Trachea (tissue), 1 donor: ENCODE data around the gene PTBP3.

DNA sequence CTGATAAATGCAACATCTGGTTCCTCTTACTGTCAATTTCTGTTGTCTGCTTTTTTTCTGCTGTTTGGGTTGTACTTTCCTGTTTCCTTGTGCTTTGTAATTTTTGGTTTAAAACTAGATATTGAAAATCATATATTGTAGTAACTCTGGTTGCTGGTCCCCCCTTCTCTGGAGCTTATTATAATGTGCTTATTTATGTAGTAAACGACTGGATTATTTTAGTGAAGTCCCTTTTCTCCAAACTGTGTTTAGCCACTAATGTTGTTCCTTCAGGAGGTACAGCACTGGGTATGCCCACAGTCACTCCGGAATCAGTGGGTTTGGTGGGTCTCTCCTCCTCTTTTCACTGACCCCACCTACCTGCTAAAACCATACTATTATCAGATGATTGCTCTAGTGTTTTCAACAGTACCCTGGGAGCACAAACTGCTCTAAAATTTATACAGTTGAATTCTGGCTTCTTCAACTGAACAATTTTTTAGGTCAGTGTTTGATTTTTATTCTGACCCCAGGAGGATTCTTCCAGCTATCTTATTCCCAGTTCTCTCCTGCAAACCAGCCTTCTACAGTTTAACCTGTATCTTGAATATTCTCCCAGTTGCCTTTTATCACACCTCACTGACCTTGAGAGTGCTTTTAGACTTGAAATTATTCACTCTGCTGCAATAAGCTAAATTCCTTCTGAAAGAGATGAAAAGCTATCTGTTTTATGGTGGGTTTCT, 33.2 kb upstream of the SUSD1 start:
- PRO-cap = no peak

DNA sequence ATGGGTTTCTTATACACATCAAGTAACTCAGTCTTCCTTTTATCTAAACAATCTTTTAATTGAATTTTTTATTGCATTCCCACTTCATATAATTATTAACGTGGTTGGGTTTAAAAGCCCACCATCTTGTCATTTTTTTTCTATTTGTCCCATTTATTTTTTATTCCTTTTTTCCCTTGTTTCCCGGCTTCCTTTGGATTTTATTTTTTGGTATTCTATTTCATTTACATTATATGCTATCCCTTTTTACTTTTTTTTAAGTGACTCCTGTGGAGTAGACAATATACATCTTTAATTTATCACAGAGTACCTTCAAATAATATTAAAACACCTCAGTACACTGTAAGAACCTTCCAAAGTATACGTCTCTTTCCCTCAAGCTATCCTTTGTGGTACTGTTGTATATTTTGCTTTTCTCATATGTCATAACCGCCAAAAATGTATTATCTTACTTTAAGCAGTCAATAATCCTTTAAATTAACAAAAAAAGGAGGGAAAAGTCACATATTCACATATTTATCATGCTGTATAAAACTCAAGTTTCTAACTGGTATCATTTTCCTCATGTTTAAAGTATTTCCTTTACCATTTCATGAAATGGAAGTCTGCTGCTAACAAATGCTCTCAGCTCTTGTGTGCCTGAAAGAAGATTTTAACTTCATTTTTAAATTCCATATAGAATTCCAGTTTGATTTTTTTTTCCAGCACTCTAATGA, 47.1 kb downstream of the PTBP3 start:
- PRO-cap = no peak

- PRO-cap = unidirectional peak, minus-strand start at chr9:112333578; unidirectional peak, minus-strand start at chr9:112333801; bidirectional peak, plus-strand start at chr9:112334075, minus-strand start at chr9:112333826
Measured at GRCh38 chr9:112333215-112334315, at the start of gene PTBP3. PTBP3 (minus strand) TSS chr9:112333619.

- PRO-cap = no peak
Measured at GRCh38 chr9:112352171-112352501, 18.7 kb upstream of the PTBP3 start.

DNA sequence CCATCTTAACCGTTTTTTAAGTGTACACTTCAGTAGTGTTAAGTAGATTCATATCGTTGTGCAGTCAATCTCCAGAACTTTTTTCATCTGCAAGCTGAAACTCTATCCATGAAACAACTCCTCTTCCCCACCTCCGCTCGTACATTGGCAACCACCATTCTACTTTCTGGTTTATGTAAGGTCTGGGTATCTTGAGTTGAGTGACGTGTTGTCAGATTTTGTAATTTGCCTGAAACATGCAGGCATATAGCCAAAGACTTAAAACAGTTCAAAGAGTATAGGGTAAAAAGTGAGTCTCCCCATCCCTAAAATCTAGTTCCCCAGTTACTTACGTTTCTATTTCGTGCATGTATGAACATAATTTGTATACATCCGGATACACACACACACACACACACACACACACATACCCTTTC, 811 bp downstream of the HSDL2 start:
- PRO-cap = unidirectional peak, minus-strand start at position 146 of the sequence

GRCh38 chr9:112836270-112836785, 54.3 kb downstream of the SLC46A2 start:
- PRO-cap = no peak

DNA sequence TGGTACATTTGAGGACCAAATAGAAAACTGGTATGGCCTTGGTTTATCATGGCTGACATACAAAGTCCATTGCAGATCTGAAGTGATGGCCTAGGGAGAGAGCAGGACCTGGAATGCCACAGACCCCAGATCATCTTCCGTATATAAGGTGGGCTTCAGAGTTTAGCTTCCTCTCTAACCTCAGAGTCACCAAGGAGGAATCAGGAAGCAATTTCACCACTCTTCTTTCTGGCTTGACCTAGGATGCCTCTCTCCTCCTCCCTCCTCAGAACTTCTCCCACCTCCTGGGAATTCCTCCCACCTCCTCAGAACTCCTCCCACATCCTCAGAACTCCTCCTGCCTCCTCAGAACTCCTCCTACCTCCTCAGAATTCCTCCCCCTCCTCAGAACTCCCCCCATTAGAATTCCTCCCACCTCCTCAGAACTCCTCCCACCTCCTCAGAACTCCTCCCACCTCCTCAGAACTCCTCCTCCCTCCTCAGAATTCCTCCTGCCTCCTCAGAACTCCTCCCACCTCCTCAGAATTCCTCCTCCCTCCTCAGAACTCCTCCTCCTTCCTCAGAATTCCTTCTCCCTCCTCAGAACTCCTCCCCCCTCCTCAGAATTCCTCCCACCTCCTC, 24.1 kb downstream of the SLC46A2 start:
- PRO-cap = no peak

DNA sequence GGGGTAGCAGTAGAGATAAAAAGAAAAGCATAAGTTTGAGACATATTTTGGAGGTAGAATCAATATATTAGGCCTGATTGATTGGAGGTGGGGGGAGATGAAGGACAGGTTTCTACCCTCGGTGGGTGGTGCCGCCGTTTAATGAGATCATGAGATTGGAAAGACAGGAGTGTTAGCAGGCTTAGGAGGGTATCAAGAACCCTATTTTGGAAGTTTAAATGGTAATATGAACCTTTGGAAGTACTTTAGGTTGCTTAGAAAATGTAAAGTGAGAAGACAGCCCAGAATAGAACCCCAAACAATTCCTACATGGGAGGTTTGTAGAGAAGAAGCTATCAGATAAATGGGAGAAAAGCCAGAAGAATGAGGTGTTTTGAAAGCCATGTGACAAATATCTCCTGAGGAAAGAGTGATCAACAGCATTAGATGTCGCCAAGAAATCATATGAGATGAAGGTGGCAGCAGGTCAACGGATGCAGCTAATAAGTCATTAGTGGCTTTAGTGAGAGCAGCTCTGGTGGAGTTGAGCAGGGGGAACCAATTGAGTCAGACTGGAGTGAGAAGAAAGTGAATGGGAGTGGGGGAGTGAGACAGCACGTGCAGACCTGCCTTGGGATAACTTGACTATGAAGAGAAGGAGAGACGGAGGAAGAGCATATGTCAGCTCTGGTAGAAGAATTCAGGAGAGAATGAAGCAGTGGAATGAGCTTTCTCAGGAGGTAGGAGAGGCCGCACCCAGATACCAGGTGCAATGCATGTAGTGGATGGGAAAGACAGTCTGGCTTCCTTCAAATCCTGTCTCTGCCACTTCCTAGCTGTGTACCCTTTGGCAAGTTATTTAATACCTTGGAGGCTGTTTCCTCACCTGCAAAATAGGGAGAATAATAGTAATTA, 7.8 kb downstream of the SLC46A2 start:
- PRO-cap = no peak

GRCh38 chr9:113125445-113125753, 25.4 kb upstream of the SLC31A2 start:
- PRO-cap = no peak

- PRO-cap = no peak
Measured at GRCh38 chr9:113152558-113153120, 1.8 kb downstream of the SLC31A2 start.

DNA sequence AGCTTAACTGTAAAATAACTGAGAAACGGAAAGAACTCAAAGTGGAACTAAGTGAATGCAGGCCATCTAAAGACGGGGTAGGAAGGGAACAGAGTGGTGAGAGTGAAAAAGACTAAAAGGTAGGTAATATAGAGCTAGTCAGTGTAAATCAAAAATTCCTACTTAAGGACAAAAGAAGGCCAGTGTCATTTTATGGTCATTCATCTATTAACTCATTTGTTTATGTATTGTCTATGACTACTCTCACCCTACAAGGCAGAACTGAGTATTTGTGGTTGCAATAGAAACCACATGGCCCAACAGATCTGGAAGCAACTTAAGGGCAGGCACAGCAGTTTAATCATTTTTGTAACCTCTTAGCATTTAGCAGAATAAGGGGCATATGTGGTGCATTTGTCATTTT, 1.2 kb downstream of the FKBP15 start:
- PRO-cap = no peak

DNA sequence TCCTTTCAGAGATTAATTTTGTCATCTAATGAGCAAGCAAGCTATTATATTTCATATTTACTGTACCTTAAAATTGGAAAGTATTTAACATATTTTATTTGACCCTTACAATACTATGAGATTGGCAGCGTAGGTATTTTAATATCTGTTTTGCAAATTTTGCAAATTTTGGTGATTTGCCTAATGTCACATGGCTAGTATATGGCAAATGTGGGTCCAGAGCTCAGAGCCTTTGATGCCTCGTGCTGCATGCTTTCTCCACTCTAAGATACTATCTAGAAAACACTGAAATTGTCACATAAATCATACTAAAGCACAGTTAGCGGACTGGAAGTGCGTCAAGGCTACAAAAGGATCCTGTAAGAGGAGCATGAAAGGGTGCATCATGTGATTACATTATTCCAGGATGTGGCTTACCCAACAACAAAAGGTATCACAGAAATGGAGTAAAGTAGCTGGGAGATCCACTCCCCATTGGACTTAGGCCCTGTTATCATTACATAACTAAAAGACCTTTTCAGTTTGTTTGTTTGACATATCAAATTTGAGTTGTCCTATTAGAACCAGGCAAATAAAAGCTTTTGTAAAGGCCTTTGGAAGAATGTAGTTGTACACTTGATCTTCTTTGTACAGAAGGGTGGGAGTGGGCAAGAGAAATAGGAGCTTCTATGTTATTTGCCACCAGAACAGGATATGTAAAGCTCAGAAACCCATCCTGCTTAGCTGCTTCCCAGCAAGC, 6.8 kb downstream of the SLC31A1 start:
- PRO-cap = no peak

GRCh38 chr9:113315557-113316489, 12.6 kb upstream of the RNF183 start:
- PRO-cap = no peak

- PRO-cap = no peak
Measured at GRCh38 chr9:113455109-113455708, 8.3 kb upstream of the RGS3 start.

- PRO-cap = no peak
Measured at GRCh38 chr9:113464502-113465164, 1.1 kb downstream of the RGS3 start.

- PRO-cap = no peak
Measured at GRCh38 chr9:113502963-113503670, 39.6 kb downstream of the RGS3 start.

DNA sequence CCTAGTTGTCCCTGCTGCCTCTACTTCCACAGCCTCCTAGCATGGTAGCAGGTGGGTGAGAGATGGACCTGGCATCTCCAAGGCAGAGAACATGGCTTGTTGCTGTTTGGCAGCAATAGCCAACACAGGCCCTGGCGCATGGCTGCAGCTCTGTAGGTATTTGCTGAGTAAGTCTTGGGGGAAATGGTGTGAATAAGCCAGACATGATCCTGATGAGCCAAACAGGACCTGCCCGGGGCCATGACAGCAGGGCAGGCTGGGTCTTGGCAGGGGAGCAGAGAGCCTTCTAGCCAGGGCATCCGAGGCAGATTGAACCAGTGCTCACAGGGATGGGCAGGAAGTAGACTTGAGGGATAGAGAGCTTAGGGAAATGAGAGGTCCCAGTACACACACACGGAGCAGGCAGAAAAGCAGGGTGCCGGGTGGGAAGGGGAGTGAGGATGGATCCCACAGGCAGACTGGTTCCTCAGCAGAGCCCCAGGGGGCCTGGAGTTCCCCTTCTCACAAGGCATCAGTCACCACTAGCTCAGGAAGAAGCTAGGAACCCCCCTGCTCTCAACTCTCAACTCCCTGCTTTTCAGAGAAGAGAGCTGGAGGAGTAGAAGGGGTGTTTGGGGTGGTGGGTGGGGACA, 111.0 kb downstream of the RGS3 start:
- PRO-cap = no peak

DNA sequence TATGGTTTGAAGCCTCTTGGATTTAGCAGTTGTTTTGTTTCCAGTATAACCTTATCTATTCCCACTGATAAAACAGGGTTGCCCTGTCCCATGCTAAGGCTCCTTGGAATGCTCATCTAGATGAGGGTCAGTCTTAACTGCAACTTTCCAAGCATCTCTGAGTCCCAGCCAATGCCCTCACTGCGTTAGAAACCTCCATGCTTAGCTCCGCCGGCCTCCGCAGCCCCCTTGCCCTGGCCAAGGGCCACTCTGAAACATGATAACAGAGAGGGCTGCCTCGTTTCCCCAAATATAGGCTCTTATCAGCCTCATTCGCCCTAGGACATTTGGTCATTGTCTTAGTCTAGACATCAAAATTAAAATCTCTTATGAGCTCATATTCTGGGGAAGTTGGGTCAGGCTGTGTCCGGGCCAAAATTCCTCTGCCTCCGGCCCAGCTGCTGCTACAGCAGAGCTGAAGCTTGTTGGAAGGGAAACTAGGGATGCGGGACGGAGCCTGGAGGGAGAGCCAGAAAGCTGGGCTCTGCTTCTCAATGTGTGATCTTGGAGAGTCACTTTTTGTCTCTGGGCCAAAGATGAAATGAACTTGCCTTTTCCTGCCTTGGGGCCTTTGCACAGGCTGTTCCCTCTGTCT, 191.1 kb downstream of the RGS3 start:
- PRO-cap = no peak

- PRO-cap = no peak
Measured at GRCh38 chr9:113963736-113964816, 88.0 kb downstream of the ZNF618 start.

- PRO-cap = no peak
Measured at GRCh38 chr9:113989439-113989809, 88.7 kb downstream of the AMBP start.